Upper lobe of left lung (tissue), 5 donors: Measurements from ENCODE around the genes MED8 and KLF18.

DNA sequence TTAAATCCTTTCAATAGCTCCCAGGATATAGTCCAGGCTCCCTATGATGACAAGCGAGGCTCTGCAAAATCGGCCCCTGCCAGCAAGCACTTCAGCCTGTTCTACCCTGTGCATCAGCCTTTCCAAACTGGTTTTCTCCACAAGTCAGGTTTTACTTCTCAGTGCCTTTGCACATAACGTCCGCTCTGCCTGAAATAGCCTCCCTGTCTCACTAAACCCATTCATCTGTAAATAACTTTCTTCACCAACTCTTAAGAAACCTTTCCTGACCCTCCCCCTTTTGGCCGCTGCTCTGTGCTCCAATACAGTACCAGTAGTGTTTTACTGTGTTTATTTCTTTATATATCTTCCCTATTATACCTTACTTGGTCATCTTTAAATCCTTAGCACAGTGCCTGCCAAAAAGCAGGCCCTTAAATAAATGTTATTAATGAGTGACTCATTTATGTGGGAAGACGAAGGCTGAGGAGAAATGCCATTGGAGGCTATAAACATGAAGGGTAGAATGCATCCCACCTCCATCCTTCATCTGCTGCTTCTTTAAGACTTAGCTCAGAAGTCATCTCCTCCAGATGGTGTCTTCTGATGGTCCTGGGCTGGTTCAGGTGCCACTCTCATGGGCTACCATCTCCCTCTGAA lies 8.8 kb upstream of the CDC20 start:
- PRO-cap, 2 experiments, result no peak in any of the 2 experiments
- RAMPAGE, long total RNA, 4 experiments, result no peak in any of the 4 experiments

DNA sequence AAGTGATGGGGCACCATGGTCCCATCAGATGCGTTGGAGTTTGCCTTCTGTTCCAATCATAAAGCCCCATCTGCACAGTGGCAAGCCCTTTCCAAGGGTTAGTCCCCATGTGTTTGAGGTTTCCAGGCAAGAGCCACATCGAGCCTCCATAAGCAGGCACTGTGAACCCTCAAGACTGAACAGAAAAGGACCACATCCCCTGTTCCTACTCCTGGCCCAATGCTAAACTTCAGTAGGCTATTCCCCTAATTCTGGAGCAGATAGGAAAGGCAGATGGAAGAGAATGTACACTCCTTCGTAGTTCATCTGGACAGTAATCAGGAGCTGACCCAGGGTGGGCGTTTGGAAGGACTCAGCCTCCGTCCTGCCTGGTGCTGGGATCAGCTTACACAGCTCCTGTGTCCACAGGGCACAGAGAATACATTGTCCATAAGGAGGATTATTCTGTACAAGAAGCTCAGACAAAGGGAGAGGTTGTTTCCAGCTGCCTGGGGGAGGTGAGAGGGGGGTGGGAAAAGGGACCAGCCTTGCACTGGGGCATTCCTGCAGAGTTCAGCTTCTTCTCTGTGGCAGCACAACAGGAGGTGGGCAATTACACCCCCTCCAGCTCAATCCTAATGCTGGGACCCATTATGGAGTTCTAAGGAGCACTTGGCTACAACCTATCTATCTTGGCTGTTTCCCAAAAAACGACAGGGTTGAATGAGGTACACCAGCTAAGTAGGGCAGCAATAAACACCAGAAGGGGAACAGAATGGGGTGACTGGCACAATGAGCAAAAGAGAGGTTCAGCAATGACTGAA lies 7.6 kb downstream of the MED8 start:
- PRO-cap, 2 experiments, result no peak in any of the 2 experiments
- RAMPAGE, long total RNA, 4 experiments, result no peak in any of the 4 experiments

DNA sequence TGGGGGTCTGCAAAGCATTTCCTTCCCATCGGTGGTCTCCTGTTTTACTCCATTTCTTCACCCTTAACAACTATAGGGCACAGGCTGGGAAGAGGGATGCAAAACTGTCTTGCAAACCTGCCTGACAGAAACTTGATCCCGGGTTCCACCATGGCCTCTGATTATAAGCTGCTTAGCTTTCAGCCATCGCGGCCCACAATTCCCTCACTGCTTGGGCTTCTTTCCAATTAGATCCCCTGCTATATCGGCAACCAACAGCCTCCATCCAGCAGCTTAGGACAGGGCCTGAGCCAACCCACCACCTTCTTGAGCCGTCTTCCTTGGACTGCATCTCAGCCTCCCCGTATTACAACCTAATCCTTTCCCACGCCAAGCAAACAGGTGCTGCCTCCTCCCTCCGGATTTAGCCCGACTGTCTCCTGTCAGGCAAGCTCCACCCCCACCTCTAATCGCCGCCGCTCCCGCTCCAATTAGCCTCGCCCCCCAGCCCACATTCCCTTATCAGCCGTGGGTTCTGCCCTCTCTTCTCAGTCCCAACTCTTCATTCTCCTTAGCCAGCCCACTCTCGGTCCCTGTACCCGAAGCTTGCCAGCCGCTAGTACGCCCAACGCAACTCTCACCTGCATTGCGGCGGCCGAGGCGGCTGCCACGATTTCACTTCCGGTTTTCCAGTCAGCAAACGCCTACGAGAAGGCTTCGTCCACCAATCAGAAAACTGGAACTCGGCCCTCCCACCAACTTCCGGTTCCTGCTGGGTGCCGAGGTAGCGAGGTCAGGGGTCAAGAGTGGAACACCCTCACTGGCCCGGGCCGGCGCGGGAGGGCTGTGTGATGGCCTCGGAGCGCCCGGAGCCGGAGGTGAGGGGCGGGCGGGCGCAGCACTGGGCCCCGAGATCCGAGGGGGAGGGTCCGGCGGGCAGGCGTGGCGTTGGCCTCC lies at the start of gene MED8:
Gene MED8, minus strand, starts transcription at position 662 of the 936 bp plus-strand sequence.
- PRO-cap, 2 experiments, result peak in 2 of 2 experiments; most common plus-strand start position 799 of the sequence (in 2); most common minus-strand start position 650 of the sequence (in 1)
- RAMPAGE, long total RNA, 4 experiments, result start-site peak on the plus strand in 4 of 4 experiments, centred at positions 778 to 800 of the sequence, 42 to 228 reads per replicate; start-site peak on the minus strand in 4 of 4 experiments, centred at positions 638 to 651 of the sequence, 20 to 299 reads per replicate

- PRO-cap, 2 experiments, result no peak in any of the 2 experiments
- RAMPAGE, long total RNA, 4 experiments, result no peak in any of the 4 experiments
Observed at GRCh38 chr1:43494174-43494582, 36.5 kb upstream of the PTPRF start.

- PRO-cap, 2 experiments, result no peak in any of the 2 experiments
- RAMPAGE, long total RNA, 4 experiments, result no peak in any of the 4 experiments
Observed at GRCh38 chr1:43522650-43523680, 7.7 kb upstream of the PTPRF start.

DNA sequence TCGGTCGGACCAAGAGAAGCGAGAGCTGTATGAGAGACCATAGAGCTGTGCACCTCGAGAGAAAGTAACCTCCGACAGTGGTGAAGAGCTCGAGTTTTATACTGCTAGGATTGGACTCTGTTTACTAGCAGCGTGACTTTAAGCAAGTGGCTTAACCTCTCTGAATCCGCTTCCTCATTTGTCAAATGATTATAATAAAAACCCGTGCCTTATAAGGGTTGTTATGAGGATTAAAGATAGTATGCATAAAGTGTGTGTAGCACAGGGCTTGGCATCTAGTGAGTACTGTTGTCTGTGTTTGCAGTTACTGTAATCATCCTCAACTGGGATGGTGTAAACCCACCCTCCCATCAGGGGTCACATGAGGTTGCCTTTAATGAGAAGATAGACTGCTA lies 4.0 kb downstream of the PTPRF start:
- PRO-cap, 2 experiments, result no peak in any of the 2 experiments
- RAMPAGE, long total RNA, 4 experiments, result no peak in any of the 4 experiments

DNA sequence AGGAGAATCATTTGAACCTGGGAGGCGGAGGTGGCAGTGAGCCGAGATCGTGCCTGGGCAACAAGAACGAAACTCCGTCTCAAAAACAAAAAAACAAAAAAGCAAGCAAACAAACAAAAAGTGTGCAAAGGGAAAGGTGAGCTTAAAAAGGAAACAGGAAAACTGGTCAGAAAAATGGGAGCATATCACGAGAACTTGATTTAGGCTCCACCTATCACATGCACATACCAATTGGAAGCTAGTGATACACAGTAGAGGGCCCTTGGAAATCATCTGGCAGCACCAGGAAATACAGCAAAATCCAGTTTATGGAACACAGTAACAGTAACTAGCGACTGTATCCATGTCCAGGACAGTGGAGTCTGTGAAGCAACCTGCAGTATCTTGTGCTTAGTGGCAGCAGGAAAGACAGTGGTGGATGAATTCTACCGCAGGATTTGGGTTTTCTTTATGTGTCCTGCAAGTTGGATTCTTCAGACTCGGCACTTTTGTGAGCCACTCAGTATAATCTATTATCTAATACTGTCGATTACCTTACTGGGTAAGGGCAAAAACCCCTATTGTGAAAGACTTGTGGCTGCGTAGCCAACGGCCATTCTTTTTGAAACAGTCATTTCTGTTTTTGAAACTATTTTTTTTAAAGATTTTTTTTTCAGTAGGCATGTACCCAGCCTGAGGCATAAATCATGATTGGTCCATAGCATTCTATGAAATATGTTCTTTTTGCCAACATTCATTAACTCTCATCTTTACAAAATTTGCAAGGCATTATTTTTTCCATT lies 1.7 kb upstream of the KDM4A start:
- PRO-cap, 2 experiments, result no peak in any of the 2 experiments
- RAMPAGE, long total RNA, 4 experiments, result no peak in any of the 4 experiments

- PRO-cap, 2 experiments, result no peak in any of the 2 experiments
- RAMPAGE, long total RNA, 4 experiments, result no peak in any of the 4 experiments
Observed at GRCh38 chr1:43853215-43853693, 80.3 kb upstream of the ARTN start.

GRCh38 chr1:43878405-43879133 lies 55.0 kb upstream of the ARTN start:
- PRO-cap, 2 experiments, result no peak in any of the 2 experiments
- RAMPAGE, long total RNA, 4 experiments, result start-site peak on the plus strand in 1 of 4 experiments, at chr1:43878278-43878974 at its widest, 10 reads per replicate

GRCh38 chr1:43880924-43881199 lies 52.7 kb upstream of the ARTN start:
- PRO-cap, 2 experiments, result no peak in any of the 2 experiments
- RAMPAGE, long total RNA, 4 experiments, result no peak in any of the 4 experiments

DNA sequence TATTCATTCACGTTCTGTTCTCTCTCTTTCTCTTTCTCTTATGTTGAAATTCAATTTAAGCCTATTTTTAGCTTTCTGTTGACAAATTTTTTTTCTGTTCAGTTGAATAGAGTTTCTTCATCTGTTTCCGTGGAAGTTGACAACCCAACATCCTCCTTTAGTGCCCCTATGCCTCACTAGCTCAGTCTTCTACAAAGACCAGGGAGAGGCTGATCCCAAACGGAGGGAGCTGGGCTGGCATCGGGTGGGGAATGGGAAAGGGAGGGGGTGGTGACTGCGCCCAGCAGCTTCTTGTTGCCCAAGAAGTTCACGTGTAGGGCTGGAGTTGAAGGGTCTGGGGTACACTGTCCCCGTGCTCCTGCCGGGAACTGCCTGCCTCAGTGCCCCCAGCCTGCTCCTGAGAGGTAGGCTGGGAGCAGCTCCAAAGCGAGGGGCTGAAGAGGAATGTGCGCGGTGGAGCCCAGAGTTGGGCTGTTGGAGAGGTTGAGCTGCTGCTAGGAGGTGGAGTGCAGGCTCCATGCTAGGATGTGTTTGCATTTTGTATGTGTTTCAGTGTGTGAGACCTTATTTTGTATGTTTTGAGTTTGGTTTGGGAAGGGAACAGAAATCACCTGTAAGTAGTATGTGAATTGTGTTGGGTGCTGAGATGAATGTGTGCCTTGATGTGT lies 5.3 kb upstream of the DPH2 start:
- PRO-cap, 2 experiments, result no peak in any of the 2 experiments
- RAMPAGE, long total RNA, 4 experiments, result no peak in any of the 4 experiments

DNA sequence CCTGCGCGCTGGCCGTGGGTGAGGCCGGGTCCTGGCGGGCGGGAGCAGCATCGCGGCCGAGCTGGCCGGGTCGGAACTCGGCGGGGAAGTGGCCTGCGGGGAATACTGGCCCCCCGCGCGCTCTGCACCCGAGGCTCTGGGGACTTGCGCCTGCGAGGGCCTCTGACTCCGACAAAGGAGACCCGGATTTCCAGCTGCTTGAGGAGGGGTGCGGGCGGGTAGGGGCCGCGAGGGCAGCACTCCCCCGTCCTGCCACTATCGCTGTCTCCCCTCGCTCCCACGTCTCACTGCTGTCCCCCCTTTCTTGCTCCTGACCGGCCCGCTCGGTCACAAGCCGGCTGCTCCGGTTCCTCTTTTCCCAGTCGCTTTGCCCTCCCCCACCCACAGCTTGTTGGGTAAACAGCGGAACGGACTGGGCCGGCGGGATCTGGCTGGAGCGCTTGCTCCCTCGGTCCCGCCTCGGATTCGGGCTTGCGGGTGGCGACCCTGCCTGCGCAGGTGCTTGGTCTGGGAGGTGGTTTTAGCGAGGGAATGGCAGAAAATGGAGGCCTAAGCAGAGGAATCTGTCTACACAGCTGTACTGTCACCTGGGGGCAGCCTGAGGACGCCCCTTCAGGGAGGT lies 441 bp downstream of the ATP6V0B start:
- PRO-cap, 2 experiments, result peak in 2 of 2 experiments; most common plus-strand start position 415 of the sequence (in 1); most common minus-strand start position 340 of the sequence (in 1)
- RAMPAGE, long total RNA, 4 experiments, result no peak in any of the 4 experiments

GRCh38 chr1:43980555-43981587 lies 1.9 kb downstream of the B4GALT2 start:
- PRO-cap, 2 experiments, result no peak in any of the 2 experiments
- RAMPAGE, long total RNA, 4 experiments, result no peak in any of the 4 experiments

DNA sequence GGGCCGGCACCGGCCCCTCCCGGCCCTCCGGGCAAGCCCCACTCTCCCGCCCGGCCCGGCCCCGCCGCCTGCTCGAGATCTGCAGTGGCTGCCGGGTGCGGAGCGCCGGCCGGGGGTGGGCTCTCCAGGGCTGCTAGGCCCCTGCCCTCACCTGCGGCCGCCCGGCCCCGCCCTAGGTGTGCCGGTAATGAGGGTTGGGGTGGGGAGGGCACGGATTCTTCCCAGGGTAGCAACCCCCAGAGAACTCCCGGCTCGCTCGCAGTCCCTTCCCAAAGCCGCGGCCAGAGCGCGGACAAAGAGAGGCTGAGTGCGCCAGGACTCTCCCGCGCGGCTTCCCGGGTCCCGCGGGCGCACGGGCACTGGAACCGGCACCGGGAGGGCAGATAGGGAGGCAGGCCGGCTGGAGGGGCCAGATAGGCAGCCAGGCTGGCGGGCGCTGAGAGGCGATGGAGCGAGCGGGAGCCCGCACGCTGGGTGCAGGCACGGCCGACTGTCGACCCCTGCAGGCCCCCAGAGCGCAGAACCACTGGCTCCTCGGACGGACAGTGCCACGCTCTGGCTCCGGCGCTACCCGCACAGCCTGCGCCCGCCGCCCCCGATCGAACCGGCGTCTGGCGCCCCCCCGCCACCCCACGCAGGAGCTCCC lies 765 bp downstream of the SLC6A9 start:
- PRO-cap, 2 experiments, result peak in 2 of 2 experiments; most common plus-strand start position 75 of the sequence (in 1)
- RAMPAGE, long total RNA, 4 experiments, result no peak in any of the 4 experiments

DNA sequence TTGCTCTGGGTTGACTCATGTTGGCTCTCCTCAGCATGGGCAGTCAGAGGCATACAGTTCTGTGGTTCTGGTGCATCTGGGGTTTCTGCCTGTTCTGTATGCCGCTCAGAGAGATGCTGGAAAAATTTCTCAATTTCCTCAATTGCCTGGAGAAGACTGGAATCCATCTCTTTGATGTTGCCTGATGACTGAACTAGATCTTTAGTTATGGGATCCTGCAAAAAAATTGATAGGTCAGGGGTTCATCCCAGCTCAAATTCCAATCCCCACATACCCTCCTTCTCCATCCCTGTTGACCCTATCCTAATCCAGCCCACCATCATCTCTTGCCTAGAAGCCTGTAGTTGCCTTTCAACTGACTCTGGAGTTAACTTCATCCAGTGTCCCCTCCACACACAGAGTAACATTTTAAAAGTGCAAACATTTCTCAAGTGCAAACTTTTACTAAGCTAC lies at the start of gene KLF18:
Gene KLF18, minus strand, starts transcription at position 167 of the 453 bp plus-strand sequence.
- PRO-cap, 2 experiments, result no peak in any of the 2 experiments
- RAMPAGE, long total RNA, 4 experiments, result no peak in any of the 4 experiments

DNA sequence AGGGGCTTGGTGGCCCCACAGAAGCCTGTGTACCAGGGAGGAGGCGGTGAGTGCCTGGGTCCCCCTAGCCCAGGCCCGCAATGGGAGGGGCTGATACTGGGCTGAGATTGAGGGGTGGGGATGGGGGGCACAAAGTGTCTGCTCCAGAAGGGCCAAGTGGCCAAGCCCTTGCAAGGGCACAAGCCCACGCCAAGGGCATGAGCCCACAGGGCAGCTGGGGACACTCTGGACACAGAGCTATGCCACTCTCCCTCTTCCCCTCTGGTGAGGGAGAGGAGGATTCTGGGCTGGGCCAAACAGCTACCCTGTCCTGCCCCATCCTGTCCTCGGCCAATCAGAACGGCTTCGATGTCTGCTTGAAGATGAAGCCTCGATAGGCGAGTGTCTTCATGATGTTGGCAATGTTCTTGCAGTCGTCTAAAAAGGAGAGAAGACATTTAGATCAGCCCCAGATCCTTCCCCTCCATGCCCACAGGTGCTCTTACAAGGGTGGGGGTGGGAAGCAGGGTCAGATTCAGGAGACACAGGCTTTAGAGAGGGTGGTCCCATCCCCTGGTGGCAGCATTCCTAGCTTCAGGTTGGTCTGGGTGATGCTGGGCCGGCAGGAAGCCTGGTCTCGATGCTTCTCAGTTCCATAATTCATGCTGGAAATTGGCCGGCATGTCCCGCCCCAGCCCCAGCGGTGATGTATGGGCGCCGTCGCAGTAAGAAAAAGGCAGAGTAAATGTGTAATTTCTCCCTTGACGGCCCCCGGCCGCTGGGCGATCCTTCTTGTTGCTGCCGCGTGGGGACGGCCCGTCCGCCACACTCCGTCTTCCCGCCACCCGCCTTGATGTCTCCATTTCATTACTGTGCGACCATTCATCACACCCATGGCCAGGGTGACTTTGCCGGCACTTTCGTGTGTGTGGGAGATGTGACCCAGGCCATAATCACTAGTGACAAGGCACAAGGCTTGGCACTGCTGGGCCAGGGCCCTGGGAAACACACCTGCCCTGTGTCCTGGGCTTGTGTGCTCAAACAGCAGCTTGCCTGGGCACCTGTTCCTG lies 8.3 kb downstream of the DMAP1 start:
- PRO-cap, 2 experiments, result no peak in any of the 2 experiments
- RAMPAGE, long total RNA, 4 experiments, result start-site peak on the minus strand in 1 of 4 experiments, centred at position 449 of the sequence, 6 reads per replicate

DNA sequence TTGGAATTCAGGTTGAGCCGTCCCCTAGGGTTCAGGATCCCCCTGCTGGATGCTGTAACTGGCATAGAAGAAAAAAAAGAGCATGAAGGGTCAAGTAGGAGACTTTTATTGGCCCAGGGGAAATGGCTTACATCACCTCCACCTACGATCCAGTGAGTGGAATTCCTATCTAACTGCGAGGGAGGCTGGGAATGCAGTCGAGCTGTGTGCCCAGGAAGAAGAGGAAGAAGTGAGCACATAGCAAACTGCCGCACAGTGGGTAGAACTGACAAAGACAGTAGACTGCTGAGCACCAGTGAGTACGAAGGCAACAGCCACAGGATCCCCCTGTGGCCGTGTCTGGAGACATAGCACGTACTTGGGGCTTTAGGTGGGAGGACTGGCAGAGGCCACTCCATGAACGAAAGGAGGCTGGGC lies 79.1 kb downstream of the RNF220 start:
- PRO-cap, 2 experiments, result no peak in any of the 2 experiments
- RAMPAGE, long total RNA, 4 experiments, result no peak in any of the 4 experiments

GRCh38 chr1:44485653-44486391 lies 80.8 kb downstream of the RNF220 start:
- PRO-cap, 2 experiments, result no peak in any of the 2 experiments
- RAMPAGE, long total RNA, 4 experiments, result no peak in any of the 4 experiments

- PRO-cap, 2 experiments, result no peak in any of the 2 experiments
- RAMPAGE, long total RNA, 4 experiments, result no peak in any of the 4 experiments
Observed at GRCh38 chr1:44637605-44638852, 36.3 kb downstream of the TMEM53 start.

- PRO-cap, 2 experiments, result no peak in any of the 2 experiments
- RAMPAGE, long total RNA, 4 experiments, result no peak in any of the 4 experiments
Observed at GRCh38 chr1:44644573-44644876, 29.8 kb downstream of the TMEM53 start.